Calu3 (cell line): ENCODE measurements around the genes PDLIM4 and SHROOM1.

DNA sequence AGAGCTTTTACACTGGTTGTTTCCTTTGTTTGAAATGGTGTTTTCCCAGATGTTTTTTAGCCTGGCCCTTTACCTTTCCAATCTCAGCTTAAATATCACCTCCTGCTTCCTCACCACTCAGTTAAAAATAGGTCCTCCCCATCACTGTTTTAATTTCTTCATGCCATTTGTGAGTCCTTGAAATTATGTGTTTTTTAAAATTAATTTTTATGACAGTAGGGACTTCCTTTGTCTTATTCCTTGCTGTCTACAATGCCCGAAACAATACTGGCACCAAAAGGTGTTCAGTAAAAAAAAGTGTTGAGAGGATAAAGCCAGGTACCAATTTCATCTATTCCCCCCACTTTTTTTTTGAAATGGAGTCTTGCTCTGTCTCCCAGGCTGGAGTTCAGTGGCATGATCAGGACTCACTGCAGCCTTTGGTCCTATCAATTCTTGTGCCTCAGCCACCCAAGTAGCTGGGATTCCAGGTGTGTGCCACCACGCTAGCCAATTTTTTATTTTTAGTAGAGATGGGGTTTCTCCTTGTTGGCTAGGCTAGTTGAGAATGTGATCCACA lies 13.9 kb downstream of the CDC42SE2 start:
- PRO-cap, result no peak

DNA sequence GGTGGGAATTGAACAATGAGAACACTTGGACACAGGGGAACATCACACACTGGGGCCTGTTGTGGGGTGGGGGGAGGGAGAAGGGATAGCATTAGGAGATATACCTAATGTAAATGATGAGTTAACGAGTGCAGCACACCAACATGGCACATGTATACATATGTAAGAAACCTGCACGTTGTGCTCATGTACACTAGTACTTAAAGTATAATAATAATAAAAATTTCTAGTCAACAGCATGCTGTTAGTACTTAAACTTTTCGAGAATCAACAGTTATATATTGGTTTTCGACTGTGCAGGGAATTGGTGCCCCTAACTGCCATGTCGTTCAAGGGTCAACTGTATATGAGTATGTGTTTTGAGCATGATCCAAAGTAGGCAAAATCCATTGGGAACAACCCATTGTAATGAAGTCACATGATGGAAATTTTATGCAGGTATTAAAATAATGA lies 85.5 kb downstream of the CDC42SE2 start:
- PRO-cap, result no peak

DNA sequence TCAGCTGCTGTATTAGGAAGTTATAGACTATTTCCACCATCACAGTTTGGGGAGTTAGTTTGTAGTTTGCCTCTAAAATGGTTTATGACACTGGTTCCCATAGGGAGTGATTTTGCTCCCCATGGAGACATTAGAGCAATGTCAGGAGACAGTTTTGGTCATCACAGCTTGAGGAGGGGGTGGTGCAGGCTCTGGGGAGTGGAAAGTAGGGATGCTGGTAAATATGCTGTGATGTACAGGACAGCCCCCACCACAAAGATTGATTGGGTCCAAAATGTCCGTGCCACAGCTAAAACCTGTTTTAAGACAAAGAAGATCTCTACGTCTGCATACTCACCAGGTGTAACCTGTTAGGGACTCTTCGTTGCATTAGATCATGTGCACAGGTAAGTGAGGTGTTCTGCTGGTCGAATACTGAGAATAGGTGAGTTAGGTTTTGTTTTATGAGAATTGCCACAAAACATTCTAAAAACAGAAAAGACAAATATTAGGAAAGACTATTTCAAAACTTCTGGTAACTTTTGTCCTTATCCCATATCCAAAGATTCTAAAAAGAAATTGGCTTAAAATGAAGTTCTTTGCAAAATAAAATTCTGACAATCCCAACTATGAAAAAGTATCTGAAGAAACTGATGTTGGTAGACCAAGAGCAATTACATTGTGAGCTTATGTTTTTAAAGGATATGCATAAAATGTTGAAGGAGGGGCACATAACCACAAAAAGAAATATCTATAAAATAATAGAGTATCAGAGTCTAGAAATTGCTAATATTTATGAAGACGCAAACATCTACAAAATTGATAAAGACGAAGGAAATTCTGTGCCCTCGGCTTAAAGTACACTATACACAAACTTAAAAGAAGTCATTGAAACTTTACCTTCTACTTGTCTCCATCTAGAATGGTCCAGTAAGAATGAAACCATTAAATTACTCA lies 131.6 kb downstream of the CDC42SE2 start:
- PRO-cap, result no peak

DNA sequence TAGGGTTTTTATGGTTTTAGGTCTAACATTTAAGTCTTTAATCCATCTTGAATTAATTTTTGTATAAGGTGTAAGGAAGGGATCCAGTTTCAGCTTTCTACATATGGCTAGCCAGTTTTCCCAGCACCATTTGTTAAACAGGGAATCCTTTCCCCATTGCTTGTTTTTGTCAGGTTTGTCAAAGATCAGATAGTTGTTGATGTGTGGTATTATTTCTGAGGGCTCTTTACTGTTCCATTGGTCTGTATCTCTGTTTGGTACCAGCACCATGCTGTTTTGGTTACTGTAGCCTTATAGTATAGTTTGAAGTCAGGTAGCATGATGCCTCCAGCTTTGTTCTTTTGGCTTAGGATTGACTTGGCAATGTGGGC lies 64.4 kb downstream of the FNIP1 start:
- PRO-cap, result no peak

- PRO-cap, result no peak
Observed at GRCh38 chr5:131944571-131945096, 829 bp downstream of the MEIKIN start.

DNA sequence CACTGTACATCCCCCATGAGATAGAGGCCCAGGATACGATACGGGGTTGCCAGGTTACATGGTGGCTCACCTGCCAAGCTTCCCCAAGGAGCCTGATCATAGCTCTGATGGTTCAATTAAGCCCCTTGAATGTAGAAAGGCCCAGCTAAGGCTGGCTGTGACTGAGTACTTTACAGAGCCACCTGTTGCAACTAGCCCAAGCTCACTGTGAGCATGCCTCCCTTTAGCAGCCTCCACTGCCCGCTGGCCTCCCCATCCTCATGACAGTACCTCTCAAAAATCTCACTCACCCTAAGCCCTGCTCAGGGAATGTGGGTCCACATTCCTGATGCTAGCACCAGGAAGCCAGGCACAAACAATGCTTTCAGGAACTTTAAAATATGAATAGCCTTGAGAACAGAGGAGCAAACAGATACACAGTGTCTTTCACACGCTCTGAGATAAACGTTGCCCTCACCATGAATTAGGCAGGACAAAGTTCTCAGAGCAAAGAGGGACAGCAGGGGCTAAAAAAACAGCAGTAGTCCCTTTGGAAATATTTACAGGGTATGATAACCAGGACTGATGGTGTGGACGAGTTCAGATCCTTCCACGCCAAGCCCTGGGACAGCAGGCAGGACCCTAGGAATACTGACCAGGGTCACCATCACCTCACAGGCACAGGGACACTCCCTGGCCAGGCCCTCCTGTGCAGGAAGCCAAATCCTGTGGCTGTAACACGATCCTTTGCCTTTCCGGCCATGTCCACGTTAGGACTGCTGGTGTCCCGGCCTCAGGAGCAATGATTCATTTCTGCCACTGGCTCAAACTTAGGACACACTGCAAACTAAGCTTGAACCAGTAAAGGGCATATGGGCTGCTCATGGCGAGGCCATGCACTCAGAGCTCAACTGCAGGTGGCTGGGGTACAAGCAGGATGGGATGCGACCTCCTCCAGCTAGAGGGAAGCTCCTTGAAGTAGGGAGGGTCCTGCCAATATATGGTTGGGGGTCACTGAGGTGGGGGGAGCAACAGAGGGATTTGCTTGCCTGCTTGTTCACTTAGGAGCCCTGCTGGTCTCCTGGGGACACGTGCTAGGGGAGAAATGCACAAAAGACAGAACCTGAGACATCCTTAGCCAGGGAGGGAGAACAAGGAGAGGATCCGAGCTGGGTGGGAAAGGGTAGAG lies 9.6 kb downstream of the ACSL6 start:
- PRO-cap, result no peak

DNA sequence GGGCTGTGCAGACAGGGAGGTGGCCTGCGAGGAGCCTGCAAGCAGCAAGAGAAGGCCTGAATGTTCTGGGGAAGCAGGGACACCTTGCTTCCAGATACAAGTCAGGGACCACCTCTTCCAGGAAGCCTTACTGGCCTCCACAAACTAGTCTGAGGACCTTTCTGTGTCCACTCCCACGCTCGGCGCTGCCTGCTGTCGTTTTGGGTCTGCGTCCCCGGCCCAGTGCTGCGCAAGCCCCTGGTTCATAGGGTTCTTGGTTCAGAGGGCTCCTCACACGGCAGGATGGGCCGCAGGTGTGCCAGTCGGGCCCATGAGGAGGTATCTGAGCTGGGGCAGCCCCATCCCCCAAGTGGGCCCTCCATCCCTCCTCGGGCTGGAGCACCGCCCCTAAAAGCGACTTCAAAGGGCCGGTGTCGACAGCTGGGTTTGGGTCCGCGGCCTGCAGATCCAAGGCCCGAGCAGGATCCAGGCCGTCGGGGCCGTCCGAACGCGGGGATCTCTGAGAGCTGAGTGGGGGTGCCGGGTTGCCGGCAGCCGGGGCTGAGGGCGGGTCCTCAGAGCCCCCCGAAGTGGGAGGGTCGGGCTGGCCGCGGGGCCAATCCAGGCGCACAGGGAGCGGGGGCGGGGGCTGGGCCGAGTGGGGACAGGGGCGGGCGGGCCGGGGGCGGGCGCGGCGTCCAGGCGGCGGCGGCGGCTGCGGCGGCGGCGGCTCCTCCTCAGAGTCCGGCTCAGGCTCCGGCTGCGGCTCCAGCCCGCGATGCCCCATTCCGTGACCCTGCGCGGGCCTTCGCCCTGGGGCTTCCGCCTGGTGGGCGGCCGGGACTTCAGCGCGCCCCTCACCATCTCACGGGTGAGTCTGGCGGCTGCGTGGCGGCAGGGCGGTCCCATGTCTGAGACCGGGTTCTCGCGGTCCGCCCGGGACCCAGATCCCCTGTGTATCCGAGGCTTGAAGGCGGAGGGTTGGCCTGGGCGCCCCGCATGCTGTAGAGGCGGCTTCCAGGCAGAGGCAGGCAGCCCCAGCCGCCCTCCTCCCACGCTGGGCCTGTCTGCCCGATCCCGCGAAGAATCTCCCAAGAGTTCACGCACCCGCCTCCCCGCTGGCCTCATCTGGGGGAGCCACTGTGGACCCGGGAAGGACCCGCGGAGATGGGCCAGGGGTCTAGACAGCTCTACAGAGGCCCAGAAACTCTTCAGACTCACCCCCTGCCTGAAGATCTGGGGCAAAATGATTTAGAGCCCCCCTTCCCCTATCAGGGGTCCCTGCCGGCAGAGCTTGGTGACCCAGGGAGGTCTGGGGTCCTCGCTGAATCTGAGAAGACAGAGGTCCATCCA lies at the start of gene PDLIM4:
Gene PDLIM4, plus strand, starts transcription at position 719 of the 1,332 bp plus-strand sequence.
- PRO-cap, result bidirectional peak, plus-strand start at position 719 of the sequence, minus-strand start at position 512 of the sequence

DNA sequence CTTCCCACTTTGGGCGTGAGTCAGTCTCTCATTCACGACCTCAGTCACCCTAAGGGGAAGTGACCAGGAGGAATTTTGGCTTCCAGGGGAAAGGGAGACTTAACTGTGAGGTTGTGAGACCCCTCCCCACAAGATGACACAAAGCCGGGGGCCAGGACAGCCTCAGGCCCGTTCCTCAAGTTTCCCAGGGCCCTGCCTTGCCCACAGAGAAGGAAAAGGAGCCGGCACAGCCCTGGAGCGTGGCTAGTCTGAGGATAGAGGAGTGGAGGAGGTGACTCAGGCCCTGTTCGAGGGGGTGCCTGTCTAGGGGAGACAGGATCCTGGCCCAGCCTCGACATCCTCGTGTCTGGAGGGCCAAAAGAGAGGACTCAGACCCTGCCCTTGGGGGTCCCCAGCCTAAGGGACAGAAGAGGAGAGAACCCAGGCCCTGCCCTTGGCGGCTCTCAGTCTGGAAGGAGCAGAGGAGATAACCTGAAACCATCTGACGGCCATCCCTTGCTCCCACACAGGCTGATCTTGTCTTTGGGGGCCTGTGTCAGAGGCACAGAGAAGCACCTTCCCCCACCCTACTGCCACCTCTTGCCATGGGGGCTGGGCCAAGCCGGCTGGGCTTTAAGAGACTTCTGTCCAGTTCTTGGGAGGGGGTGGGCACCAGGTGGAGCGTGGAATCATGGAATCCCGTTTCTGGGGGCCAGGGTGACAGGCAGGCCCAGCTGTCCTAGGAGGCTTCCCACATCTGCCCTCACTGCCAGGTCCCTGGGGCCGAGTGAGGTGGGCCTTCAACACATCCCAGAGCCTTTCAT lies 1.0 kb downstream of the PDLIM4 start:
- PRO-cap, result unidirectional peak, minus-strand start at position 250 of the sequence

DNA sequence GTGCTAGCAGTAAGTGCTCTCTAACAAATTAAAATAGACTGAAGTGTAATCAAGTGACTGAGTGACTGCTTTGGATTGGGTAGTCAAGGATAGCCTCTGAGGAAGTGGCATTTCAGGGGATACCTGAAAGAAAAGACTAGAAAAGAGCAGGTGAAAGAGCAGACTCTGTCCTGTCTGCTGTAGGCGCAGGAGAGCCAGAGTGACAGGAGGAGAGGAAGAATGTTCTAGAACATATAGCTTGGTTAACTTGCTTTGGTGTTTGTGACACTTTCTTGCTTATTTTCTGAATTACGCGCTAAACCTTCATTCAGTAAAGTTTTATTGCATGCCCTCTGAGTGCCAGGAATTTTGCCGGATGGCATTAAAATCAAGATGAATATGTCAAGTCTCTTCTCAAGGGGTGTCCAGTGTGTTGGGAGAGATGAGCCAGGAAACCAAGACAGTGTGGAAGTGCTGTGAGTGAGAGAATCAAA lies 59.0 kb downstream of the SLC22A5 start:
- PRO-cap, result no peak

- PRO-cap, result no peak
Observed at GRCh38 chr5:132459974-132460794, 30.4 kb downstream of the IRF1 start.

GRCh38 chr5:132487353-132487611 lies 3.3 kb downstream of the IRF1 start:
- PRO-cap, result no peak

DNA sequence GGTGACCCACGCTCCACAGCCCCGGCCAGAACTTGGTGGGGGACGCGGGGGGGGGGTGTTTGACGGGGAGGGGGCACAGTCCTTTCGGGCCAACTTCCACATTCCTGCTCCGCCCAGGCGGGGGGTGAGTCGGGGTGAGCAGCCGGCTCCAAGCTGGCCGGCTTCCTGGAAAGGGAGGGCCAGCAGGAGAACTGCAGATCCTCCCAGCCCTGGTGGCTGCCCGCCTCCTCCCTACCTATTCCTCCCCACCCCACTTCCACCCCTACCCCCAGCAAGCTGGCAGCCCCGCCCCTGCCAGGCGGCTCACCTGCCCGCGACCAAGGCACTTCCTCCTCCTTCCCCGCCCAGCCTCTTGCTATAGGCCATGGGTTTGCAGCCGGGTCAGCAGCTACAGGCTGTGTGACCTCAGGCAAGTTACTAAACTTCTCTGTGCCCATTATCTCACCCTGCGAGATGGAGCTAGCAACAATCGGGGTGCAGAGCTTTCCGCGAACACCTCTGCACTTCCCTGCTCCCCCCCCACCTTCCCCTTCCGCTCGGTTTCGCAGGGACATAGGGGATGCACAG lies 5.6 kb upstream of the IRF1 start:
- PRO-cap, result bidirectional peak, plus-strand start at position 355 of the sequence, minus-strand start at position 167 of the sequence

DNA sequence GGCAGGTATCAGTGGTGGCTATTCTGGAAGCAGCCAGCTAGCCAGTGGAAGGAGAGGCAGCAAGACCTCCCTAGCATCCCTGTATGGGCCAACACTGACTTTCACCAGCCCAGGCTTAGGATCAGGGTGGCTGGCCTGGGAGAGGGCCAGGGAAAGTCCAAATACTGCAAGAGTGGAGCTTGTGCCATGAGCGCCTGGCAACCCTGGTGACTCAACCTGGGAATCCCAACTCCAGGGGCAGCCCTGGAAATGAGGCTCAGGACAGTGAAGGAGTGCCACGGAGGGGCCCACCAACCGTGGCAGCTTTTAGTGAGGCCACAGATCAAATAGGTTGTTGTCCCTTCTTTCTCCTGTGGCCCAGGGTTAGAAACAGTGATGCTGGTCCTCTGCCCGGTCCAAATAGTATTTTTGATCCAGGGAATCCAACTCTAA lies 7.7 kb upstream of the IRF1 start:
- PRO-cap, result unidirectional peak, minus-strand start at position 96 of the sequence

DNA sequence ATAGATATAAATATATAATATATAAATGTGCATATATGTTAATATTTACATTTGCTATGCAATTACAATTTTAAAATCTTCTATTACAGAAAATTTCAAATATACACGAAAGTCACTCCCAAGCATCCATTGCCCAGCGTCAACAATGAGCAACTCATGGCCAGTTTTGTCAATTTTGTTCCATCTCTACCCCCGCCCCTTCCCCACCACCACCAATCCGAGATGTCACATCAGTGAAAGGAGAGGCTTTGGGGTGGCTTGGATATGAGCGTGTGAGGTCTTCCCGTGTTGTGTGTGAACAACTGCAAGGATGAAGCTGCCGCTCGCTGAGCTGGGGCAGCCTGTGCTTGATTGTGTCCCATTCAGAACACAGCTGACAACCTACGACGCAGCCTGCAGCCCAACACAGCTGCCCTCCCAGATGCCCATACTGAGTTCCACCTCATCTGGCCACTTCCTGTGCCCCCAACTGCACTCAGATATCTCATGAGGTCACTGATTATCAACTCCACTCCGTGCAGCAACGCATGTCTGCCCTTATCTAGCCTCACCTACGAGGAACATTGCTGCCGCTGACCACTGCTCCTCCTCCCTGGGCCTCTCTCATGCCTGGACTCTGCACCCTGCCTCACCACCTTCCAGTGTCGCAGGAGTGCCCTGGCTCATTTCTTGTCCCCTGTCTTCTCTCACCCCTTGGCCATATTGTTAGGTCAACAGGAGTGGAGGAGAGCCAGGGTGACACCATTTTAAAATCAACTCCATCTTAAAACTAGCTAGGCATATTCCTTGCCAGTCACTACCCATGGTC lies 7.4 kb upstream of the IL4 start:
- PRO-cap, result no peak

DNA sequence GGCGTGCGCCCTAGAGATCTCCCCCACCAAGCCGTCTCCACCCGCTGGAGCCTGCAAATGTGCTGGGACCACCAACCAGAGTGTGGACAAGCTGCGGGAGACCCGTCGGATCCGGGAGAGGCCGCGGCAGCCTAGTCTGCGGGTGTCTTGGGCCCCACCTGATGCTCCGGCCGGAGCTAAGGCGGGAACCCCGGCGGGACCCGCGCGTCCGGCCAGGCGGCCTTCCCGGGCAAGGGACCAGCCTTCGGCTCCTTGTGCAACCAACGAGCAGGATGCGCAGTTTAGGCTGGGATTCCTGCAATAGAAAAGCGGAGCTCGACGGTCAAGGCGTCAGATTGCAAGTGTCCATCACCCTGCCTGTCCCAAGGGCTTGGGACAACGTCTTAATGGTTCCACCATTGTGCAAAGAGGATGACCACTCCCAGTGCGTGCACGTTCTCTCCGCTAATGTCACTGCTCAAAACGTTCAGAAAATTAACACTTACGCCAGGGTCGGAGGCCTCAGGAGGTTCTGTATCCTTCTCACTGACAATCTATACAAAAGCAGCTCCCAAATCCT lies 640 bp upstream of the SEPTIN8 start:
- PRO-cap, result no peak

DNA sequence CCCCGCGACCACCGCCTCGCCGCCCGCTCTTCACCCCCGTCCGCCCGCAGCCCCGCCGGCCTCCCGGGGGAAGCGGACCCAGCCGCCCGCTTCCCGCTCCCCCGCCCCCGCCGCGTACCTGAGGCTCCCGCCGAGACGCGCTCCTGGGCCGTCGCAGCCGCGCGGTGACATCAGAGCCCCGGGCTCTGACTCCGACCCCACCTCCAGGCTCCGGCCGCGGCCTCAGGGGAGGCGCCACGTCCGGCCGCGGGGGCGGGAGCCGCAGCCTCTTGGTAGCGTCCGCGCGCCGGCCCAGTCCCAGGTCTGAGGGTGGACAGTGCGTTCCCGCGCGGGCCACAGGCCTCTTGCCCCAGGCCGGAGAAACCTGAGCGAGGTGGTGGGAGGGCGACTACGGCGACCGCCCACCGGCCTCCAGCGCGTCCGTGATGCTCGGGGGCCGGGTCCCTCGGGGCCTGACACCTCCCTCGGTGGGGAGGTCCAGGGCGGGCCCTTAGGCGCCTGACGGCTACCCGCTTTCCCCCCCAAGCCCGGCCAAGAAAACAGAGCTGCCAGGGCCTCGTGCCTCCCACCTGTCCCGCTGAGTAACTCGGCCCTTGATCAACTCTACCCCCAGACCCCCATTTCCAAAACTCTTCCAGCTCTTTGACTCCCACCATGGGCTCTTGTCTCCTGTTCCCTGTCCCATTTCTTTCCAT lies at the start of gene SHROOM1:
Gene SHROOM1, minus strand, starts transcription at position 172 of the 695 bp plus-strand sequence.
- PRO-cap, result bidirectional peak, plus-strand start at position 294 of the sequence, minus-strand start at position 116 of the sequence

- PRO-cap, result unidirectional peak, minus-strand start at chr5:132838001
Observed at GRCh38 chr5:132837876-132838268, 7.4 kb upstream of the SHROOM1 start.

GRCh38 chr5:132873908-132874362 lies 467 bp downstream of the LEAP2 start:
- PRO-cap, result no peak

DNA sequence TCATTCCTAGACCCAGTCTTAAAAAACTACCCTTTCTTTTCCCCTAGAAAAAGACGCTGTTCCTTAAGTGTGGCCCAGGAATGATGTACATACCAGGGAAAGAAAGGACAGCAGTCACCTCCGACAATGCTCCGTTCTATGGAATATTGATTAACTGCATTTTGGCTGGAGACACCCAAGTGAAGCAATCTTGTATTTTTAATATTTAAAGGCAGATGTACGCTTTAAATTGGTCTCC lies 814 bp downstream of the LEAP2 start:
- PRO-cap, result no peak

DNA sequence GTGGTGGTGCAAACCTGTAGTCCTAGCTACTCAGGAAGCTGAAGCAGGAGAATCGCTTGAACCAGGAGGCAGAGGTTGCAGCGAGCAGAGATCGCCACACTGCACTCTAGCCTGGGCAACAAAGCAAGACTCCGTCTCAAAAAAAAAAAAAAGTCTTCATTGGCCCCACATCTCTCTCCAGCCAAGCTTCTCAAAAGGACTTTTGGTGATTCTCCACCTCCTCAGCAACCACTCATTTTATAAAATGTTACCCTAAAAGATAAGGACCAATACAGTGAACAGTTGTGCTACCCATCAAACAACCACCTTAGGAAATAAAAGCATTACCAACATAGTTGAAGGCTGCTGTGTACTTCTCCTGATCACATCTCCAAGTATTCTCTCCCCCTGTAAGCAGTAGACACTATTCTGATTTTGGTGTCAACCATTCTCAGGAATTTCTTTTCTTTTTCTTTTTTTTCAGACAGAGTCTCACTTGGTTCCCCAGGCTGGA lies 12.3 kb downstream of the AFF4 start:
- PRO-cap, result no peak